Neural cell (in vitro differentiated cells): ENCODE results near the genes LIPN and HTR7.

DNA sequence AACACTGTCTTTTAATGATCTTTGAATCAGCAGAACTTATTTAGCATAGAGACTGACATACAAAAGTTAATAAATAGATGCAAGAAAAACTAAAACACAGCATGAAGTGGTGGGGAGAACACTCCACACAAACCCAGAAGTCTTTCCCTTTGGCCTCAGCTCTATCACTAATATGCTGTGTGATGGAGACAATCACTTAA is 284.6 kb downstream of the PTEN start:
- RAMPAGE, long total RNA: no peak

- RAMPAGE, long total RNA: no peak
These were observed 329.0 kb downstream of the RNLS start for GRCh38 chr10:88254037-88254696.

- RAMPAGE, long total RNA: no peak
These were observed 107.6 kb downstream of the RNLS start for GRCh38 chr10:88475509-88475894.

- RAMPAGE, long total RNA: no peak
These were observed at the start of gene LIPN for GRCh38 chr10:88759587-88760232. Gene LIPN, plus strand, starts transcription at chr10:88760020.

GRCh38 chr10:88880956-88881260 is 863 bp downstream of the STAMBPL1 start:
- RAMPAGE, long total RNA: no peak

DNA sequence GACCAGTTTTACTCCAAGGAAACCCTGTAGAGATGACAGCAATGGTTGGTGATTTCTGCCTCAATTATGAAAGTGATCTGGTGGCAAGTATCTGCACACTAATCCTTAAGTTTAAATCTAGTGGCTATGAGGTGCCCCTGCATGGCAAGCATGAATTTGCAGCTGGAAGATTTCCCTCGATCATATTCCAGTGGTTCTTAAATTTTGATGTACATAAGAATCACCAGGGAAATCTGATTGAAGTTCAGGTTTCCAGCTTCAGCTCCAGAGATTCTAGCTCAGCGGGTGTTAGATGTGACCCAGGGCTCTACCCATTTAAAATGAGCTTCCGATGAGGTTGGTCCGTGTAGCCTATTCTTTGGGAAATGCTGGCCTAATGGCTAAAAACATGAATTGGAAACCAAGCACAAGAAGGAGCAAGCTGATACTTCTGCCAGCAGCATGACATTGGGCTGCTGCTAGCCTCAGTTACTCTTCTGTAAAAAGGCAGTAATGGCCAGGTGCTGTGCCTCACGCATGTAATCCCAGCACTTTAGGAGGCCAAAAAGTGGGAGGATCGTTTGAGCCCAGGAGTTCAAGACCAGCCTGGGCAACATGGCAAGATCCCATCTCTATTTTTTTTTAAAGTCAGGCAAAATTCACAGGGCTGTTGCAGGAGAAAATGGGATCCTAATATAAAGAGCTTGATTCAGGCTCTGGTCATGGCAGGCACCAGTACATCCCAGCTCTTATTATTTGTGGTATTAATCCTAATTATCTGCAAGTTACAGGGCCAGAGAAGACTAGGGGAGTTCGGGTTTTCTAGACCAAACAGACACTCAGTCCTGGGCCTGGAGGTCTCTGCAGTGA is 19.5 kb downstream of the ACTA2 start:
- RAMPAGE, long total RNA: no peak

- RAMPAGE, long total RNA: no peak
These were observed 13.2 kb downstream of the ACTA2 start for GRCh38 chr10:88939384-88939752.

GRCh38 chr10:88978918-88979649 is 11.5 kb upstream of the FAS start:
- RAMPAGE, long total RNA: no peak

DNA sequence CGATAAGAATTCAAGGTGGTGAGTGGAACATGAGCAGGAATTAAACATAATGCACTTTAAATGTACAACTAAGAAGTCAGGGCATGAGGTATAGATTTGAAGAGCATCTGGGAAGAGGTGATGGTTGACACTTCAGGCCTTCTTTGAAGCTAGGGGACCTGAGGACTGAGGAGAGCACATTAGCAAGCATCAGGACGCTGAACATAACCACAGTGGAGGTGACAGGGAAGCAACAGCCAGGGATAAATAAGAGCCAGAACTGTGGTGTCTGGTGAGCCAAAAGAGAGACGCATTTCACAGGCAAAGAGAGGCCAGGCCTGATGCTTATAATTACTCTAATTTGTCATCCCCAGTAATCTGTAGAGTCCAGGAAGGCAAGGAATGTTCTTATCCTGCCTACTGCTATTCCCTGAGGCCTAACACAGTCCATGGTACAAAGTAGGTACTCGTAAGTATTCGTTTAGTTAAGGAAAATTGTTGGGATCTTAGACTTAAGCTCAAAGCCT is 10.4 kb upstream of the FAS start:
- RAMPAGE, long total RNA: no peak

DNA sequence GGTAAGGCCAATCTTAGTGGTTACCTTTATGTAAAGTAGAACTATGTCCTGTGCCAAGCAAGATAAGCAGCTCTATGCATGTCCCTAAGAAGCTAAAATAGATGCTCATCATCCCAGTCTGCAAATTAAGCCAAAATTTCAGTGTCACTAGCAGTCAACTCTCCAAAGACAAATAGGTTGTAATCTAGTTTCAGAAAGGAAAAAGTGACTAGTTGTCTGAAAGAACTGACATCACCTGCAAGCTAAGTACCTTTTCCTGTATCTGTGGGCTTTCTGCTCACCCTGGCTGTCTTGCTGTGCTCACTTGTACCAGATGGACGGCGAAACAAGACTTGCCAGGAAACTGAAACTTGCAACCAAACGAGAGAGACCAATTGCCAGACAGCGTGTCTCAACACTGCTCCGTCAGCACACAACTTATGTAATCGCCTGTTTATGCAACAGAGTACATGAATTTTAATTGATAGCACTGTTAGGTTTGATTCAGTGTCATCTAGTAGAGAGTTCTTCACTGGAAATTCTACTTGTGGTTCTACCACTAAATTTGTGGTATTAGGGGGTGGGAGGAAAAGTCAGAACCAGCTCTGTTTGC is 43.5 kb downstream of the CH25H start:
- RAMPAGE, long total RNA: no peak

DNA sequence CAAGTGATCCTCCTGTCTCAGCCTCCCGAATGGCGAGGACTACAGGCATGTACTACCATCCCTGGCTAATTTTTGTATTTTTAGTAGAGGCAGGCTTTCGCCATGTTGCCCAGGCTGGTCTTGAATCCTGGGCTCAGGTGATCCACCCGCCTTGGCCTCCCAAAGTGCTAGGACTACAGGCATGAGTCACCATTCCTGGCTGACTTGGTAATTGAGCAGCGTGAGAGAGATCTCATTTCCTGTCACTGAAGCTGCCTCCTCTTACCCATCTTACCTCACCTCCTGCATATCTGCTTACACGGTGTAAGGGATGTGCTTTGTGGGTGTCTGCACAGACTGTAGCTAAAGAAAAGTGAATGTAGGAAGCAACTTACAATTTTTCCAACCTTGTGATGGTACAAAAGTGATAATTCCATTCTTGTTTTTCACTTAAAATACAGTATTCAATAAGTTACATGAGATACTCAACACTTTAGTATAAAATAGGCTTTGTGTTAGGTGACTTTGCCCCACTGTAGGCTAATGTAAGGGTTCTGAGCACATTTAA is 9.8 kb downstream of the IFIT3 start:
- RAMPAGE, long total RNA: no peak

GRCh38 chr10:89350800-89351327 is 23.1 kb downstream of the IFIT3 start:
- RAMPAGE, long total RNA: no peak

GRCh38 chr10:89645420-89646322 is 629 bp upstream of the PANK1 start:
- RAMPAGE, long total RNA: no peak

- RAMPAGE, long total RNA: no peak
These were observed 1.6 kb upstream of the KIF20B start for GRCh38 chr10:89699791-89700226.

DNA sequence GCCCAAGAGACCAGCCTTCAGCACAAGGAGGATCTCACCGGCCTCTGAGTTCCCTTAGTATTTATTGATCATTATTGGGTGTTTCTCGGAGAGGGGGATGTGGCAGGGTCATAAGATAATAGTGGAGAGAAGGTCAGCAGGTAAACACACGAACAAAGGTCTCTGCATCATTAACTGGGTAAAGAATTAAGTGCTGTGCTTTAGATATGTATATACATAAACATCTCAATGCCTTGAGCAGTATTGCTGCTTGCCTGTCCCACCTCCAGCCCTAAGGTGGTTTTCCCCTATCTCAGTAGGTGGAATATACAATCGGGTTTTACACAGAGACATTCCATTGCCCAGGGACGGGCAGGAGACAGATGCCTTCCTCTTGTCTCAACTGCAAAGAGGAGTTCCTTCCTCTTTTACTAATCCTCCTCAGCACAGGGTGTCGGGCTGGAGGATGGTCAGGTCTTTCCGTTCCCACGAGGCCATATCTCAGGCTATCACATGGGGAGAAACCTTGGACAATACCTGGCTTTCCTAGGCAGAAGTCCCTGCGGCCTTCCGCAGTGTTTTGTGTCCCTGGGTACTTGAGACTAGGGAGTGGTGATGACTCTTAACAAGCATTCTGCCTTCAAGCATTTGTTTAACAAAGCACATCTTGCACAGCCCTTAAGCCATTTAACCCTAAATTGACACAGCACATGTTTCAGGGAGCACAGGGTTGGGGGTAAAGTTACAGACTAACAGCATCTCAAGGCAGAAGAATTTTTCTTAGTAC is 555.9 kb downstream of the HTR7 start:
- RAMPAGE, long total RNA: no peak

GRCh38 chr10:90857459-90858494 is at the start of gene HTR7:
Gene HTR7, minus strand, starts transcription at chr10:90858039.
- RAMPAGE, long total RNA: no peak

- RAMPAGE, long total RNA: no peak
These were observed 39.5 kb upstream of the ANKRD1 start for GRCh38 chr10:90960146-90961001.

- RAMPAGE, long total RNA: no peak
These were observed 132.3 kb upstream of the PCGF5 start for GRCh38 chr10:91088074-91088704.

GRCh38 chr10:91164272-91164381 is 56.3 kb upstream of the PCGF5 start:
- RAMPAGE, long total RNA: no peak

DNA sequence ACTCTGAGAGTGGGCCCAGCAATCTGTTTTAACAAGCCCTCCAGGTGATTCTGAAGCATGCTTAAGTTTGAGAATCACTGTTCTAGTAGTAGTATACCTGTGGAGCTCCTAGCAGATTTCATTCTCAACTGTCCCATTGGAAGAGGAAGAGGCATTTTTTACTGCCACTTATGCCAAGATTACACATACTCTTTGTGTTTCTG is 2.9 kb downstream of the PCGF5 start:
- RAMPAGE, long total RNA: no peak